Right cardiac atrium (tissue), 1 donor: ENCODE measurements around a stretch of chr3.

GRCh38 chr3:74498-75347 is 121.8 kb upstream of the CHL1 start:
- PRO-cap = no peak

DNA sequence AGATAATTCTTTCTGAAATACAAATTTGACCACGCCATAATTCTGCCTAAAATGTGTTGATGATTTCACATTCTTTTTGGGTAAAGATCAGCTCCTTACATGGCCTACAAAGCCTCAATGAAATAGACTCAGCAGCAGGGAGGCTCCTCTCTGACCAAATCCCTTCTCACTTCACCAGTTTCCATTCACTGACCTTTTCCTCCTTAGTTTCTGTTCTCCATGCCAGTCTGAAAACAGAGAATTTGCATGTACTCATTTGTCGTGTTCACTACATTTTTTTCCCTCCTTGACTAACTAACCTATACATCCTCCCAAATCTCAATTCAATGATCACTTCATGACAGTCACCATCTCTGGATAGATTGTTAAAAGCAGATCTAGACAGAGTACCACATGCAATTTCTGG is 77.3 kb downstream of the CHL1 start:
- PRO-cap = no peak

GRCh38 chr3:278294-278766 is 81.8 kb downstream of the CHL1 start:
- PRO-cap = no peak

DNA sequence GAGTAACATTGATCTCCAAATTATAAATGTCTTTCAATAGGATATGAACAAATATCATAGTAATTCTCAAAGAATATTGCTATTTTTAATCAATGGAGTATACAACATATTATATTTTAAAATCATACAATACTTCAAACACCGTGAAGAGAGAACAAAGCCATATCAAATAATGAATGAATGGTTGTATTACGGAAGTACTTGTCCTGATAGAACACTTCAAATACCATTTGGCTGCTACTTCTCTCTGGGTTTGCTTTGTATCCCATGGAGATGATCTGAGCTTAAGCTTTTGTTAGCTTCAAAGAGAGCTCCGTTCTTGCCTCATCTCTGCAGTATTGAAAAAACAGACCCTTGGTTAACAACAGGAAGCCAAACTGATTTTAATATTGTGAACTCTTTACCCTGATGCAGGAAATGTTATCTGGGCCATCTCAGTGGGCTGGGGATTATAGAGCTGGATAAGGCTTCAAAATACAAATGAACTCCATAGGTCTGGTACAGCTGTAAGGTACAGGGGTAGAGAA is 101.0 kb downstream of the CHL1 start:
- PRO-cap = no peak

GRCh38 chr3:2287210-2287865 is 188.7 kb downstream of the CNTN4 start:
- PRO-cap = no peak

DNA sequence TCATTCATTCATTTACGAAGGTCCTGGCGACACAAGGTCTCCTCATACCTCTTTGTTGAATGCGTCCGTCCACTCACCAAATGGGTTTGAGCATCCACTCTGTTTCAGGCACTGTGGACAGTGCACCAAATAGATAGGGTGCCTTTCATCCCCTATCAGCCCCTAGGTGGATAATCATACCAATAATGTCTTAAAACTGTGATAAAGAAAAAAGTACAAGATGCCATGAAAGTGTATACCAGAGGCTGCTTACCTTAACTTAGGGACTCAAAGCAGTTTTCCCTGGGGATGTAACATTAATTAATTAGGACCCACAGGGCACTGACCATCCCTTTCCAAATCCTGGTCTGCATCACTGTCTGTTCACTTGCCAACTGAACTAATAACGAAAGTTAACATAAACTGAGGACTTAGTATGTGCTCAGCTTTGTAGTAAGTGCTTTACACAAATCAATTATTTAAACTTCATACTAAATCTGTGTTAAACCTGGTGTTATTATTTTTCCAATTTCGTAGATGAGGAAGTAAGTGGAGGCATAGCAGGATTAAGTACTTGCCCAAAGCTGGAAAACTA is 37.1 kb upstream of the LRRN1 start:
- PRO-cap = no peak

- PRO-cap = no peak
Observed at GRCh38 chr3:3991597-3992000, 192.4 kb downstream of the LRRN1 start.

DNA sequence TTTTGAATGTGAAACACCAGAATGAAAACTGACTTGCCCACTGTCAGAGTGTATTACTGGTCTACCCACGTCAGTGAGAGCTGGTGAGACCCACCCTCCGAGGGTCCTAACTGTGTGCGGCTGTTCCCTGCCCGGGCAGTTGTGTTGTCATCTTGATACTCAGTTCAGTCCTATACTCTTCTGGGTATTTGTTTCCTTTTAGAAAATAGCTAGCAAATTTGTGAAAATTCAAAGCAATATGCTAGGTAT is 91.7 kb downstream of the ITPR1 start:
- PRO-cap = no peak

DNA sequence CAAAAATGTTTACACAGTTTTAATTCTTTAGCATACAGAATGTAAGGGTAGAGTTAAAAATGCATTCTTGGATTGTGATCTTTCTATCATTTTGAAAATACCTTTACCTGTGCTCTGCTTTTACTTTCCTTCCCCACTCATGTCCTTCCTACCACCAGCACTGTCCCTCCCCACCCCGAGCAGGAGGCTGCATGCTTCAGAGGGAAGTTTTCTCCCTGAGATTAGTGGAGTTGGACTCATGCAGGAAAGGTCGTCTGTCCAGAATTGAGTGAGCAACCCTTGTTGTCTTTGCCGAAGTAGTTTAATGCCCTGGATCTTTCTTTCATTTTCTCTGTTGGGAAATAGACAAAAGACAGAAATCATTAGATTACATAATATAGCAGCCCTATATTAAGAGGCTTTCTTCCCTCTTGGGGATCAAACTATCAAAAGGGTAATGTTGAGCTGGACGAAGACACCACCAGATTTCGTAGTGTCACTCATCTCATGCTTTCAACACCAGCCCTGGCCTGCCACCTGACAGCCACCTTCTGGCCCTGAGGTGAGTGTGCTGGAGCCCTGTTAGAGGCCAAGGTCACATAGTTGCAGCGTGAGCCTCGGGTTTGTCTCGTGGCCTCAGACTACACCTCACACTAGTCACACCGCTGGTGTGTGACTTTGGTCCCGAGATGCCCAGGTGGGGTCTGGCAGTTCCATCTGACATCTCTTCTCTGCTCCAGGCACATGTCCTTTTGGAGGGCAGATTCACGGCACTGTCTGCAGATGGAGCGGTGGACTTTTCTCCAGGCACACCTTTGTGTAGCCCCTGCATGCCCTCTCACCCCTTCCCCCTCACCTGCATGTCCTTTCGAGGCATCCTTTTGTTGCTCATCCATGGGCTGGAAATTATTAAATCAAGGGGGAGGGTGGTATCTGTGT is 231.0 kb downstream of the ITPR1 start:
- PRO-cap = no peak

DNA sequence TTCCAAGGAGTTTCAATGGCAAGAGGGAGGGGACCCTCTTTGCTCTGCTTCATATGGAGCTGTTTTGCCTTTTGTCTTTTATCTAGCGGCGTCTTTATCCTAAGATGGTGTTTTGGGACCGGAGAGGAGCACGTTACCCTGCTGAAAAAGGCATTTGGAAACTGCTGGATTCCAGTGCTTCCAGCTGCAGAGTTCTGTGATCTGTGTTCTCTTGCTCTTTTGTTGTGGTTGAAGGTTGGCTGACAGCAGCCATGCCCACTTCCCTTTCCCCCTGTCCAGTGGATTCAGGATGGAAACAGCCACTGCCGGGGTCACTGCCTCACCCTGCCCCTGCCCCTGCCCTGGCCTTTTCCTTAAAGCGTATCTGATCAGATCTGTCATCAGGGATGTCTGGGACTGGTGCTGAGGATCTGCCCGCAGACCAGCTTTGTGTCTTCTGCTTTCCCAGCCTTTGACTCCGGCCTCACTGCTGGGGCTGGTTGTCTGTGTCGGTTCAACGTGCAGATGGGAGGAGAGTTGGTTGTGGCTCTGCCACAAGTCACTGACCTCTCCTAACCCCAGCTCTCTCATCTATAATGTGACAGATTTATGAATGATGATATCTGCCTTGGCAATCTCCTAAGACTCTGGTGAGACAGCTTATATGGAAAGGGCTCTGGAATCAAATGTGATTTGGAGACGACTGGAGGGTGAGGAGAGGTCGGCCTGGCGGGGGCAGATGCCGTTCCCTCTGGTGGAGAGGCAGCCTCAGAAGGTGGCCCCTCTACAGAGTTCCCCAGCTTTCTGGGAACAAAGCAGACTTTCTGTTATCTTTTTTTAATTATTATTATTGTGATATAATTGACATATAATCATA is 219.4 kb upstream of the BHLHE40 start:
- PRO-cap = no peak

GRCh38 chr3:4831624-4831948 is 147.7 kb upstream of the BHLHE40 start:
- PRO-cap = no peak

GRCh38 chr3:4965908-4966614 is 13.2 kb upstream of the BHLHE40 start:
- PRO-cap = no peak

- PRO-cap = no peak
Observed at GRCh38 chr3:4985026-4985902, 6.0 kb downstream of the BHLHE40 start.

DNA sequence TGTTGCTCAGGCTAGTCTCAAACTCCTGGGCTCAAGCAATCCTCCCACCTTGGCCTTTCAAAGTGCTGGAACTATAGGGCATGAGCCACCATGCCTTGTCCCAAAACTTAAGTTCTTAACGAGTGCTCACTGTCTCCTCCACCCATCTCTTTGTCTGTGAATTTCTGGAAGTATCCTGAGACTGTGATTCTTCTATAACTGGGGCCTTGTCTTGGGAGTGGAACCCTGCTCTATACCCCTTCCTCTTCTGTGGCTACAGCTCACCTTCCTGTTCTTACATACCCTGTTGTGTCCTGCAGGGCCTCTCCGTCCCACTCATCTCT is 66.9 kb upstream of the ARL8B start:
- PRO-cap = no peak

GRCh38 chr3:5188958-5189219 is 1.4 kb downstream of the EDEM1 start:
- PRO-cap = no peak

GRCh38 chr3:5207021-5207505 is 19.6 kb downstream of the EDEM1 start:
- PRO-cap = no peak

GRCh38 chr3:5216264-5217366 is 29.1 kb downstream of the EDEM1 start:
- PRO-cap = no peak

DNA sequence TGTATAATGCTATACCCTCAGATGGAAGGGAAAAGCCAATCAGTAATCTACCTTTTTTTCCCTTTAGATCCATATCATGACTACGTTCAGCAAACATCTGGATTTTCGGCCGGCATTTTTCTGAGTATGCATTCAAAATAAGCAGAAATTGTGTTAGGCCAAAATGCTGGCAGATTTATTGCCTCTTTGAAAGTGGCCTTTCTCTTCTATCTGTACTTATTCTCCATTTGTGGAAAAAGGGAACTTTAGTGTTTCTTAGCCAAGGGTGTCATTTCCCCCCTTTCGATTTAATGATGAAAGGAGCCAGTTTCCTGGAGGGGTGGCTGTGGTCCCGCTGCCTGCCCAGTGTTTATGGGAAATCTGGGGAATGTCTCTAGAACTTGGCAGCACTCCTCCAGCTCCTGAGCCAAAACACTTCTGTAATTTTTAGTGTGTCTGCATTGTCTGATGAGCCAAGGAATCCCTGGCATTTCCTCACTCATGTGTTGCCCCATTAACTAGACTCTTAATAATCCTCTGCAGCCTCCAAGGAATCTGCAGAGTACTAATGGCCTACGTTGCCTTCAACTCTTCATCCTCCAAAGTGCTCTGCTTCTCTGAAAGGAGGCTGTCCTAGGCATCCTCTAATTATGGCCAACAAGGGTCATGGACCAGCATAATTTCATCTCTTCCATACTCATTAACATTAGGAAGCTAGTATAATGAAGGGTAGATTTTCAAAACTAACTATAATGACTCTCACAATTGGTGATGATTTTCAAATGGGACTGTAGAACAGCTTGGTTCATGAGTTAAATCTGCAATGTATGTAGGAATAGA is 448.8 kb downstream of the GRM7 start:
- PRO-cap = no peak

GRCh38 chr3:7647039-7647399 is 786.1 kb downstream of the GRM7 start:
- PRO-cap = no peak

- PRO-cap = no peak
Observed at GRCh38 chr3:8488338-8488797, 13.3 kb upstream of the LMCD1 start.